ENCODE results near the gene LRIG2.

GRCh38 chr1:112619990-112620239, 283 bp downstream of the CAPZA1 start:
- RRBS: no CpG with 5 or more reads among the region's 12 CpGs

DNA sequence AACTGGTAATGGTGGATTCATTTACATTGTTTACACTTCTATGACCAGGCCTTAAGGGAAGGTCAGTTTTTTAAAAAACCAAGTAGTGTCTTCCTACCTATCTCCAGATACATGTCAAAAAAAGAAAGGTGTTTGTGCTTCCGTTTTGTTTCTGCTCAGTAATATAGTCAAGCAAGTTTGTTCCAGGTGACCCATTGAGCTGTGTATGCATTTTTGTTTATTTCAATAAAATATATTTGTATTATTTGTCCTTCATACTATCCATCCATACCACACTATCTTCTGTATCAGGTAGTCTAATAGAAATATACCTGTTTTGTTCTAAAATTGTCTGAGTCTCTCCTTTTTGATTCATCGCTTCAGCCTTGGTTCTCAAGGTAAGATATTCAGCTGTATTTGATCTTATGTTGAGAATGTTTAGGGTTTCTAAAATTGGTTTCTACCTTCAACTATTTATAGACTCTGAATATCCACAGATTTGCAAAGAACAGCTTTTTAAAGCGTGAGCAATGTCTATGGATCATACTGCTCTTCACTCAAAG, 3.1 kb upstream of the MOV10 start:
- RRBS: no CpG with 5 or more reads among the region's 3 CpGs

- RRBS: no CpG with 5 or more reads among the region's 10 CpGs
Observed at GRCh38 chr1:112818772-112819644, 100.3 kb downstream of the TAFA3 start.

DNA sequence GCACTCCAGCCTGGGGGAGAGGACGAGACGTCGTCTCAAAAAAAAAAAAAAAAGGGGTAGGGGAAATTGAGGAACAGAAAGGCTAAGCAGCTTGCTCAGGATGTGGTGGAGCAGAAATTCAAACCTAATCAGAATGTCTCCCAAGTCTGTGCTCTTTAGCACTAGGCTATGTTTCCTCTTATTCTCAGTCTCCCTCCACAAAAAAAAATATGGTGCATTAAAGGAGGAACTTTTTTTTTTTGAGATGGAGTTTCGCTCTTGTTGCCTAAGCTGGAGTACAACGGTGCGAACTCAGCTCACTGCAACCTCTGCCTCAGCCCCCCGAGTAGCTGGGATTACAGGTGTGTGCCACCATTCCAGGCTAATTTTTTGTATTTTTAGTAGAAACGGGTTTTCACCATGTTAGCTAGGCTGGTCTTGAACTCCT, 114.1 kb downstream of the SLC16A1 start:
- RRBS: no CpG with 5 or more reads among the region's 8 CpGs

DNA sequence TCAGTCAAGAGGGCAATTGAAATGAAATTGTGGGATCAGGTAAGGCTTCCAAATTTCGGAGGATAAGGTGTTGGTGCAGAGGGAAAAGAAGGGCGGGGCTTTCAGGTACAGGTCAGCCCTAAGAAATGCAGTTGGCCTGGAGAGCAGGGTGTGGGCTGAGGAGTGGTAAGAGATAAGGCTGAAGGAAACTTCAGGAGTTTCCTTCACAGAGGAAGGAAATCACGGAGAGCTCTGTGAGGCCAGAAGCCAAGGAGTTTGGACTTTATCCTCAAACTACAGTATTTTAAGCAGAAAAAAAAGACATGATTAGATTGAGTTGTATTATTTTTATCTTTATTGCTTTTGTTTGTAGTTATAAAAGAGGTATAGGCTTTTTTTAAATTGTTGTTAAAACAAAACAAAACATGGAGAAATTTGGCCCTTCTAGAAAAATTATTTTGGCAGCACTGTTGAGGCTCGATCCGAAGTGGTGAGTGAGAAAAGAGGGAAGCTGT, 51.0 kb downstream of the SLC16A1 start:
- RRBS: no CpG with 5 or more reads among the region's 5 CpGs

DNA sequence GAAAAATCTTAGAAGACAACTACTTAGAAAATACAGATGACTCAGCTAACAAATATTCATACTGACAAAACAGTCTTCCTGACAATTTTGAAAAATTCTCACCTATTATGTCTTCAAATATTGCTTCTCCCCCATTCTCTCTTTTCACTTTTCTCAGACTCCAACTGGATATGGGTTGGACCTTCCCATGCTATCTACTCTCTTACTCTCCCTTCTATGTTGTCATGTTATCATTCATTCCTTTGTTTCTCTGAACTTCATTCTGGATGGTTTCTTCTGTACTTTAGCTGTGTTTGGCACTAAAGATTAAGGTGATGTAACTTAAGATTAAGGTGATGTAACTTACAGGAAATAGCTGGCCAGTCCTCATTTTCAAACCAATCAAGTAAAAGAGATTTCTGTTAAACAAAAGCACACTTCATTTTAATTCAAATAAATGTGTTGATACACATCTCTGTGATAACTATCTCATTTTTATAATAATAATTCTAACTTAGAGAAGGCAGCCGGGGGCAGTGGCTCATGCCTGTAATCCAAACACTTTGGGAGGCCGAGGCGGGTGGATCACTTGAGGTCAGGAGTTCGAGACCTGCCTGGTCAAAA, 20.2 kb downstream of the SLC16A1 start:
- RRBS: no CpG with 5 or more reads among the region's 4 CpGs

DNA sequence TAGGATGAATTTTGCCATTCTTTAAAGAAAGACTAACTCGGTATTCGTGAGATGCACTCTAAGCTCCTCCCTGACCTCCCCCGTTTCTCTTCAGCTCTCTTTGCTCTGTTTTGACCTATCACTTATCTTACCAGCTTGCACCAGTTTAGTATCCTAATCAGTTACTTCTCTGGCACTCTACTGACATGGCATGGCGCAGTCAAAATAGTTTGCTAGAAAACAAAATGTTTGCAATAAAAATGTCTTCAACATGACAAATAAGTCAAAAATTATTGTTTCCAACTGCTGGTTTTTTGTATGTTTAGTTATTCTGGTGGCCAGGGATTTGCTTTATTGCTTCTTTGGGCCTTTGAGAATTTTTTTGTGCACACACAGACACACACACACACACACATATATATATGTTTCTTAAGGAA, 8.4 kb upstream of the SLC16A1 start:
- RRBS: no CpG with 5 or more reads among the region's 4 CpGs

DNA sequence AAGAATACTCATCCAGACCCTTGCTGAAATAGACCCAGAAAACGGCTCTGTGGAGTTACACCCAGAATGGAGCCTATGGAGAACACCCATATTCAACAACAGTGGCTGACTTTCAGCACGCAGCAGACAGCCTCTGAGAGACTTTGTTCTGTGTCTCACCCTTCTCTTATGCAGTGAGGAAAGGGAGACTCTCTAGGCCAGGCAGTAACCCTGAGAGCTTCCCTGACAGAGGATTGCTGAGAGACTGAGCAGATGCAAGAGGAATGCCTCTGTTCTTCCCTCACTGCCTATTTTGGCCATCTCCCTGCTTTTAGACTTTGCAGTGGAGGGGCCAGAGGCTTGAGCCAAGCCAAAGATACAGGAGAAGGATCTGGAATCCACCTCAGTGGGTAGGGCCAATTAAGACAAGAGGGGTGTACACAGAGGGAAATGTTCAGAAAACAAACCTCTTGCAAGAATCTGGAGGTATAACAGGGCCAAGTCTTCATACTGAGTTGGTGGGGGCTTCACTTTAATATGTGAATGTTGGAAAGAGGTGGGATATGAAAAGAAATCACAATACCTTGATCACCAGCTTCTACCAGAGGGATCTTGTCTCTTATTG, 41.9 kb upstream of the SLC16A1 start:
- RRBS: no CpG with 5 or more reads among the region's 2 CpGs

- RRBS: no CpG with 5 or more reads among the region's 3 CpGs
Observed at GRCh38 chr1:113041683-113042406, 31.2 kb upstream of the LRIG2 start.

DNA sequence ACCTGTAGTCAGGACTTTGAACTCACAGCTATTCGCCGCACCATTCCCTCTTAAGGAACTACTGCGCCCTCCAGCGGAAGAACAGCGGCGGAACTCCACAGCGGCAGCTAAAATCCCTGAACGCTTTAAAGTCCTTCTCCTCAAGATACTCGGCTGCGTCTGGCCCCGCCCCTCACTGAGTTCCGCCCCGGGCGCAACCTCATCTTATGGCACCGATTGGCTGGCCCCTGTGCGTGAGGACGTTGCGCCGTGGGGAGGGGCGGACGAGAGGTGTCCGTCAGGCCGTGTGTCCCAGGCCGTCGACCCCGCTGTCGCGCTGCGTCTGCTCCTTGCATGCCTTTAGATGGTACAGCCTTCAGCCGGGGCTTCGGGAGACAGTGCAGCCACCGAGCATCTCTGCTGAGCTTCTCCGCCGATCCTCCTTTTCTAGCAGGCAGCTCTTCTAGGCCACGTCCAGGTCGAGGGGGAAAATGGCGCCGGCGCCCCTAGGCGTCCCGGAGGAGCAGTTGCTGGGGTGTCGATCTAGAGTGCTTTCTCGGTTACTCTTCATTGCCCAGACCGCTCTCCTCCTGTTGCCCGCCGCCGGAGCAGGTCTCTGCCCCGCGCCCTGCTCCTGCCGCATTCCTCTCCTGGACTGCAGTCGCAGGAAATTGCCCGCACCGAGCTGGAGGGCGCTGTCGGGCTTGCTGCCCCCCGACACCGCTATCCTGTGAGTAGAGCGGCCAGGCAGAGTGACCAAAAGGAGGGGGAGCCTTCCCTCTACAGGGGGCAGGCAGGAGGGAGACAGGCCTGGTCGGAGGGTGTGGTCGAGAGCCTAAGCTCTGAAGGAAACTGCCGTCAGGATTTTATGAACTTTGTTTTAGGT, at the start of gene LRIG2:
Gene LRIG2, plus strand, starts transcription at position 262 of the 865 bp plus-strand sequence.
- RRBS: under 1% methylated on average over 13 of the region's 61 CpGs

DNA sequence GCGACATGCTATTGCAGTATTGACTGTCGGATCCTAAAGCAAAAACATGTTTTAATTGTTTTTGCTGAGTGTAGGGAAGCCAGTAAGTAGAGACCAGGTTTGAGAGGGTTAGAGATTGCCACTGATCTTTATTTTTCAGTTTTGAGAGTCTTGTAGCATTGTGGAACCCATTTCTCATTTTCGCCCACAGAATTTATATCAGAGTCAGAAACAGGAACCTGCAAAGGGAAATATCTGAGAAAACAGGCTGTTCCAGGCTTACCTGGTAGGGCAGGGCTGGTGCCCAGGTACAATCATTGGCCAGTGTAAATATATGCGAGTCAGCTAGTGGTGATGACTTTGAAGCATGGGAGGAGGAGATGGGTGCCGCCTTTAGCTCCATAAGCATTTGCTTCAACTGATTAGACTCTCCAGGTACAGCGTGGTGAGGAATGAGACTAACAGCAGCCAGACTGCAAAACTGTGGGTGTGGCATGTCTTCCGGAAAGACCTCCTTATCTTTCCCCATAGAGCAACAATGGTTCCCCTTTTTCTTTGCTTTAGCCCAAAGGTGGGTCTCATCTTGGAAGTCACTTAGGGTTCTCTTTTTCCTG, 137.1 kb downstream of the LRIG2 start:
- RRBS: no CpG with 5 or more reads among the region's 7 CpGs

DNA sequence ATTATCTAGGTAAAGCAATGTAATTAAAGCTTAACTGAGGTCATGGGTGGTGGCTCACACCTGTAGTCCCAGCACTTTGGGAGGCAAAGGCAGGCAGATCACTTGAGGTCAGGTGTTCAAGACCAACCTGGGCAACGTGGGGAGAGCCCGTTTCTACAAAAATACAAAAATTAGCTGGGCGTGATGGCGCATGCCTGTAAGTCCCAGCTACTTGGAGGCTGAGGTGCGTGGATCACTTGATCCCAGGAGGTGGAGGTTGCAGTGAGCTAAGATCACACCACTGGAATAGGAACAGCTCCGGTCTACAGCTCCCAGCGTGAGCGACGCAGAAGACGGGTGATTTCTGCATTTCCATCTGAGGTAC, 106.6 kb downstream of the MAGI3 start:
- RRBS: no CpG with 5 or more reads among the region's 10 CpGs

- RRBS: no CpG with 5 or more reads among the region's 4 CpGs
Observed at GRCh38 chr1:113761119-113761900, 2.0 kb upstream of the PHTF1 start.

DNA sequence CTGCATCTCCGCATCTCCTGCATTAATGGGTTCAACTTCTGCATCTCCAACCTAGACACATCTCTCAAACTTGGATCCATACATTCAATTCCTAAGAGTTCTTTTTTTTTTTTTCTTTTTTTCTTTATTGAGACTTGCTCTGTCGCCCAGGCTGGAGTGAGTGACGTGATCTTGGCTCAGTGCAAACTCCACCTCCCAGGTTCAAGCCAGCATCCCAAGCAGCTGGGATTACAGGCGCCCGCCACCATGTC, 18.8 kb downstream of the RSBN1 start:
- RRBS: no CpG with 5 or more reads among the region's 5 CpGs

GRCh38 chr1:113871434-113872845, 15.4 kb downstream of the BCL2L15 start:
- RRBS: no CpG with 5 or more reads among the region's 7 CpGs

DNA sequence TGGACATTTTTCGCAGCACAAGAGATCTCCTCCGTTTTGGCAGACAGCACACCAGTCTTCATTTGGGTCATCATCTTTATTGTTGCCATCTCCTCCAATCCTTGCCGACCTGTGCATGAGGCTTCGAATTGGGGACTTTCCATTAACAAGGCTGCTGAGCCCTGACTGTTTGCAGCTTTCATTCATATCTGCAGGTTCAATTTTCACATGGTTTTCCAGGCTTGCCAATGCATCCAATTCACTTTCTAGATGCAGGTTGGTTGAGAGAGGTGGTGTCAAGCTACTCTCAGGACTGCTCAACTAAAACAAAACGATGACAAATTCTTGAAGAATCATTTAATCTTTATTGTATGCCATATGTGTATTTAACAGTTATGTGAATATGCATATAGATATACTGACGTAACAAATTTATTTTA, 105.5 kb downstream of the TRIM33 start:
- RRBS: no CpG with 5 or more reads among the region's 6 CpGs

GRCh38 chr1:114720471-114720845, 3.9 kb upstream of the NRAS start:
- RRBS: no CpG with 5 or more reads among the region's 4 CpGs

DNA sequence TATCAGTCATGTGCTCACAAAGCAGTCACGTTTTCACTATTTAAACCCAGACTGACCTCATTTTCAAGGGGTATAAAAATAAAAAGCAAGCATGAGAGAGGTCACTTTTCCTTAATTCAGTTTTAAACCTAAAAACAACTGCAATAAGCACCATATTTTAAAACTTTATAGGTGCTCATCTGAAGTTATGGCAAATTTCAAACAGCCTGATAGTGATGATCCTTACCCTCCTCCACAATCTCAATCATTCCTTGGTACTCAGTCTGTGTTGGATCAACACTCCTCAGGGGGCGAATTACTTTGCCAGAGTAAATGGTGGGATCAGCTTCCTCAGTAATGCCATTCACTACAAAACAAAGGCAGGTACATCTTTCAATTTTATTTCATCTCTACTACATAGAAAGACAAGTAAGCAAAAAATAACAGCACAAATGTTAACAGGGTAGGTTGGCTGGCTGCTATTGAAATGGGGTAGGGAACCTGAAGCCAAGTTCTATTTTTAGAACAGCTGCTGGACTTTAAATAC, 7.1 kb upstream of the NRAS start:
- RRBS: no CpG with 5 or more reads among the region's 2 CpGs

DNA sequence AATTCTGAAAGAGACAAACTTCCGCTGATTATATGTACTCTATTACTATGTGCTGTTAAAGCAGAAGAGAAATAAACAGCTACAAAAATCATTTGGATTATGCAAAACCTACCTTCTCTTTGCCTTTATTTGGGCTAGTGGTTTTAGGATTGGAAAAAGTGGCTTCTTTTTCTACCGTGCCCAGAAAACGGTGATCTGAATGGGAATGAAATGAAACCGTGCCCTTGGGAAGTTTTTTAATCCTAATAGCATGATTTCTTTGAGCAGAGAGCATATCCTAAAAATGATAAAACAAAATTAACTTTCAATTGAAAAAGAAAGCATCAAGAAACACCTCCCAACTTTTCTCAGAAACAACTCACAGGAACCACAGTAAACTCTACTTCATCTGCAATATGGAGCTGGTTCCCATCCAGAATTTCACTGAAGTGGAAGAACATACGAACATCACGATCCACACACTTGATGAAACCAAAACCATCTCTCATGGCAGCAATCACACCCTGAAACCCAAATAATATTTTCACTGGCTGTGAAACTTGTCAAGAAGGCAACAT, 13.7 kb upstream of the NRAS start:
- RRBS: no CpG with 5 or more reads among the region's 6 CpGs

DNA sequence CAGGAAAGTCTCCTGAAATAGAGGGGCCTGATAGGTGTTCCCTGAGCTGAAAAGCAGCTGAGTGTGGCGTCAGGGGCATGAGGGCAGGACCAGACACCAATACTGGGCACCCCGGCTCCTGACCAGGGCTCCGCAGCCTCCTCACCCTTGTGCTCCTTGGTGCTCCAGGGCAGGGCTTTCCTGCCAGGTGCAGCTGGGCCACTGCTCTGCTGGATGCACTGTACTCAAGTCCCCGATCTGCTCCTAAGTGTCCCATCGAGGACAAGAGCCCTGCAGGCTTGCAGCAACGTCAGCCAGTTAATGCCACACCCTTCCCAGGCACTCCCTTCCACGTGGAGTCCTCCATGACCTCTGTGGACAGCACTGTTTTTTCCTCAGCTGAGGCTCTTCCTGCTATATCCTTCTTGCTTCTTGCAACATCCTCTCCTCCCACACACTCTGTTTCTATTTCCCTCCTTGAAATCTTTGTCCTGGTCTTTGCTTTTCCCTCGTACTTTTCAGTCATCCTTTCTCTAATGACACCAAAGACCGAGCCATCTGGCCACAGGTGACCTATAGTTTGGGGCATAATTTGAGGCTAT, 94.0 kb upstream of the NGF start:
- RRBS: no CpG with 5 or more reads among the region's 9 CpGs